Esophagus muscularis mucosa (tissue), 4 donors: ENCODE measurements around a stretch of chr12.

DNA sequence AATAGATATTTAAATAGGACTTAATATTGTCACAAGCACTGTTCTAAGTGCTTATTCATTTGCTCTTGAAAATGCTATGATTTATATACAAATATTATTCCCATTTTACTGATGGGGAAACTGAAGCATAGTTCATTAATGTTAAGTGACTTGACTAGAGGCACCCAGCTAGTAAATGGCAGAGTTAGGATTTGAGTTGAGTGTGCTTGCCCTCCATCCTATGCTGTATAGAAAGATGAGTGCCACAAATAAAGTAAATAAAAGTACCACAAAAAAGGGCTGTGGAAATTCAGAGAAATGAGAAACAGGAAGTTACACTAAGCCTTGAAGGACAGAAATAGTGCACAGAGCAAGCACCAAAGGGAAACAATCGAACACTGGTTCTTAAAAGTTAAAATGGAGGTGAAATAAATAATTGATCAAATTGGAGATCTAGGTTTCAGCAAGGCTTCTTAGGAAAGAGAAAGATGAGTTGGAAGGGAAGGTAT lies 2.8 kb downstream of the C12orf40 start:
- PRO-cap = no peak
- RAMPAGE, long total RNA, 4 experiments = no peak in any of the 4 experiments

DNA sequence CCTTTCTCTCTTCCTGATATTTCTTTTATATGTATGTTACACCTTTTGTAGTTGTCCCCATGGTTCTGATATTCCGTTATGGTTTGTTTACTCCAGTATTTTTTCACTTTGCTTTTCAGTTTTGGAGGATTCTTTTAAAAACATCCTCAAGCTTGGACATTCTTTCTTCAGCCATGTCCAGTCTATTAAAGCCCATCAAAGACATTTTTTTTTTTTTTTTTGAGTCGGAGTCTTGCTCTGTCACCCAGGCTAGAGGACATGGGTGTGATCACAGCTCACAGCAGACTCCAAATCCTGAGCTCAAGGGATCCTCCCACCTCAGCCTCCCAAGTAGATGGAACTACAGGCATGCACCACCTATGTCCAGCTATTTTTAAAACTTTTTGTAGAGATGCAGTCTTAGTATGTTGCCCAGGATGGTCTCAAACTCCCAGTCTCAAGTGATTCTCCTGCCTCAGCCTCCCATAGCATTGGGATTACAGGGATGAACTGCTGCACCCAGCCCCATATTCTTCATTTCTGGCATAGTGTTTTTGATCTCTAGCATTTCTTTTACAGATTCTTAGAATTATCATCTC lies 31.8 kb downstream of the SLC2A13 start:
- PRO-cap = no peak
- RAMPAGE, long total RNA, 4 experiments = no peak in any of the 4 experiments

- PRO-cap = no peak
- RAMPAGE, long total RNA, 4 experiments = no peak in any of the 4 experiments
Measured at GRCh38 chr12:40137091-40137627, 31.3 kb upstream of the SLC2A13 start.

- PRO-cap = unidirectional peak, plus-strand start at chr12:40223884
- RAMPAGE, long total RNA, 4 experiments = no peak in any of the 4 experiments
Measured at GRCh38 chr12:40223429-40223973, 1.3 kb upstream of the LRRK2 start.

DNA sequence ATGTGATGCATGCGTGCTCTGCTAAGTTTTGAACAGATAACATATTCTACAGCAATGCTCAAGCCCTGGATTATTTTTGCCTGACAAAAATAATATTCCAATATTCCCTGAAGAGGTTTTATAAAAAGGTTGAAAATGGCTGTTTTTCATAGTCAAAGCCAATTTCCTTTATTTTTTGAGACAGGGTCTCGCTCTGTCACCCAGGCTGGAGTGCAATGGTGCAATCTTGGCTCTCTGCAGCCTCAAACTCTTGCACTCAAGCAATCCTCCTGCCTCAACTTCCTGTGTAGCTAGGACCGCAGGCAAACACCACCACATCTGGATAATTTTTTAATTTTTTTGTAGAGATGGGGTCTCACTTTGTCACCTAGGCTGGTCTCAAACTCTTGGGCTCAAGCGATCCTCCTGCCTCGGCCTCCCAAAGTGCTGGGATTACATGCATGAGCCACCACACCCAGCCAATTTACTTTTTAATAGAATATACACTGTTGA lies 62.3 kb downstream of the GXYLT1 start:
- PRO-cap = no peak
- RAMPAGE, long total RNA, 4 experiments = no peak in any of the 4 experiments

GRCh38 chr12:42084282-42084986 lies 60.2 kb downstream of the GXYLT1 start:
- PRO-cap = no peak
- RAMPAGE, long total RNA, 4 experiments = no peak in any of the 4 experiments

DNA sequence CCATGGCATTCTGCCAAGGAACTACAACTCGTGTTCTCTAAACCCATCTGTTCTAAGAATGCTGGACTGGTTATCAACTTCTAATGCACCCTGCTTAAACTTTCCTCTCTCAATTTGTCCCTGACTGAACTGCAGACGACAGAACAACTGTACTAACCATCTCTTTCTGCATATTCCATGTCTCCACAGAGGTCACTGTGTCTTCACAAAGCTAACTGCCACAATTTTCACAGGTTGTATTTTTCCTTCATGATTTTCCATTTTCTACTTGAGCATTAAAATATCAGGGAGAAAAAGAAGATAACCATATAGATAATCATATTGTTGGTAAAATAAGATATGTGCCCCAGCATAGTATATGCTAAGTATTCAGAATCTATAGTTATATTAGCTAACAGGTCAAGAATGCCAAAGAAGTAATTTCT lies 58.5 kb downstream of the GXYLT1 start:
- PRO-cap = no peak
- RAMPAGE, long total RNA, 4 experiments = no peak in any of the 4 experiments

DNA sequence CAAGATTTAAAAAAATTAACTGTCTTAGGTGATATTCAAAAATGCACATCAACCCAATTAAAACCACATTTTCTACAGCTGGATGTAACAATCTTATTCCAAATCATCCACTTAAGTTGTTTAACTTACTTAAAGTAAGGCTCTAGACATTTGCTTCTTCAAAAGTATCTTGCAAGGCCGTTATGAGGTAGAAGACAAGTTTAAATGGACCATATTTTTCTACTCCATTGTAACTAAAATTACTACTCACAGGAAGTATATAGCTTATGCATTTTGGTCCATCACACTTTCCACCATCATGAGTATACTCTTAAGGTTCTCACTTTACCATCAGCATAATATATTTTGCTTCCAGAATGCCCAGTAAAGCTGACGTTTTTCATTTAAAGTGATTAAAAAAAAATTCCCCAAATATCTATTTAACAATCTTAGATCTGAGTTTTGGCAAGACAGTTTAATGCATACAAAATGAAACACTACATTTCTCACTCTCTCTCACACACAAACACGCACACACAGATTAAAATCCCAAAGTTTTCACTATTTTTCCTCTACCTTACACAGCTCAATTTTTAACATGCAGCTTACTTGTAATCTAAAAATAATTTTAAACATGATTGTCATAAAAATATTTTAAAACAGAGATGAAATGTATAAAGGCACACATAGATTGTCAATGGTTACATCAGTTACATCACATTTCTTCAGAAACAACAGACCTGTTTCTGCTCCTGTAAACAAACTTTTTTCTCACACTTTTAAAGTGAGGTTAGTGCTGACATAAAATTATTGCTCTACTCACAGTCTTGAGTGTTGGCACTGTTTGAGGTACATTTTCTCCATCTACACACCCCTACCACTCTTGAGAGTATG lies 57.8 kb downstream of the GXYLT1 start:
- PRO-cap = no peak
- RAMPAGE, long total RNA, 4 experiments = no peak in any of the 4 experiments

DNA sequence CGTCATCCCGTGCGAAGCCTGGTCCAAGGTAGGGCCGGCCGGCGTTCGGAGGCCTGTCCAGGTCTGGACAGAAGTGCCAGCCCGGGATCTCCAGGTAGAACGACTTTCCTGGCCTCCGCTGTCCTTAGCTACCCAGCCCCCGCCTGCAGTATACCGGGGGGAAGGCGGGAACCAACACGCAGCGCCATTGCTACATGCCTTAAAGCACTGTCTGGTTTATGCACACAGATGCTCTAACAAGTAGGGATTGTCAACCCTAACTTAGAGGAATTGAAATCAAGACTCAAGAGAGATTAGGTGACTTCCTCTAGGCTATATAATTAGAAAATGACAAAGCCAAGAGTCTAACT lies 561 bp upstream of the YAF2 start:
- PRO-cap = no peak
- RAMPAGE, long total RNA, 4 experiments = no peak in any of the 4 experiments

DNA sequence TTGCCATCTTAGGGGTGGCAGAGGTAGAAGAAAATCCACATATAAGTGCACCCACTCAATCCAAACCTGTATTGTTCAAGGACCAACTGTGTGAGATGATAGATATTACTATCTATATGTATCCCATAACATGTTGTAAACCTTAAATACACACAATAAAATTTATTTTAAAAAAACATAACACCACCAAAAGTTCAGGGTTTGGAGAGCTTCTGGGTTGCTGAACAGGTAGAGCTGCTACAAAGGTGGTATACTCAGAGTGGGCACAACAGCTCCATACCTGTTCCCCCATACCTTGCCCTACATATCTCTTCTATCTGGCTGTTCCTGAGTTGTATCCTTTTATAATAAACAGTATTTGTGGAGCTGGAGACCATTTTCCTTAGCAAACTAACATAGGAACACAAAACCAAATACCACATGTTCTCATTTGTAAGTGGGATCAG lies 107.8 kb downstream of the PPHLN1 start:
- PRO-cap = no peak
- RAMPAGE, long total RNA, 4 experiments = no peak in any of the 4 experiments

DNA sequence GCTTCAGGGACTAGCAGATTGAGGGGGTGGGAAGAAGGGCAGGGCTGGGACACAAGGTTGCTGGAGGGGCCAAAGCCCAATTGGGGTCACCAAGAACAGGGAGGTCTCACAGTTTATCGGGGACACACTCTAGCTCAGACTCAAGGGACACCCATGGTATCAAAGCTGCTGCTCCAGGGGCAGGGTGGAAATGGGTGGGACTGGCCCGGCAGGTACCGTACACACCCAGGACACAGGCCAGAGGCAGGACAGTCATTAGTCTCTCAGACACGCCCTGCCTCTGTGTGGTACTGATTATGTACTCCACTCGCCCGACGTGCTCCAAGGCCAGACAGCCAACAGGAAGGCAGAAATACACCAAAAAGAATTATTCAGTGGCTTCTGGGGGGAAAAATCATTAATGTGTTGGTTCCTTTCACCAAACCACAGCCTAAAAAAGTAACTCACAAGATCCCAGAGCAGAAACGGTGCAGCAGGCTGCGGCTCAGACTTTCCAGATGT lies 41.1 kb downstream of the NELL2 start:
- PRO-cap = no peak
- RAMPAGE, long total RNA, 4 experiments = no peak in any of the 4 experiments

DNA sequence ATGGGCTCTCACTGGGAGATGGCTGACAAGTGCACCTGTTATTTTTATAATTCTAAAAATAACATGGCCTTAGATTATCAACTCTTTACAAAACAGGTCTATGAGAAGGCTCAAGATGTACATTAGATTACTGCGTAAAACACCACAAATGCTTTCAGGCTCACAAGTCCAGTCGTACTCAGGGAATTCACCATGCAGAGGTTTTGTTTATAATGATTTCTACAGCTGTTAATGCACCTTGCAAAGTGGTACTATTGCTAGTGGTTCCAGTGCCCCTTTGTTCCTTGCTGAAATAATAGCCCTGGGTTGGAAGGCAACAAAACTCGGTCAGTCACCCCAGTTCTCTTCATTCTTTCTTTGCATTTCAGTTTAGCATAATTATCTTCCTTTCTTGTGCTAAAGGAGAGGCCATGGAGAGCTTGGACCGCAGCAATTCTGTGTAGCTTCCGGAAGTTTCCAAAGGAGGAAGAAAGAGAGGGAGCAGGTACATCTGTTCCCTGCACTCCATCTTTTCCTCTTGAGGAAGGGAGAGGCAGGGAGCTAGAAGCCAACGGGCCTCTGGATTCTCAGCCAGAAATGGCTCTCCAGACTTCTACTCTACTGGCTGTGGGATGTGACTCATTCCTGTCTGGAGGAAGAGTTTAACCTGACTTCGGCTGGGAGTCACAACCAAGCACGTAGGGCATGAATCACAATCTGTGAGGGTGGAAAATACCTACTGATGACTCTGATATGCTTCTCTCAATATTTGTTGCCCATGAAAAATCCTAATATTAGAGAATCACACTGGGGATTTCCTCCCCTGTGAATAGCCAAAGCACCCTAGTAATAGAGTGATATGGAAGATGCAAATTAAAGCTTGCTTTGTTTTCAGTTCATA lies 16.8 kb downstream of the ANO6 start:
- PRO-cap = bidirectional peak, plus-strand start at position 688 of the sequence, minus-strand start at position 519 of the sequence
- RAMPAGE, long total RNA, 4 experiments = no peak in any of the 4 experiments

DNA sequence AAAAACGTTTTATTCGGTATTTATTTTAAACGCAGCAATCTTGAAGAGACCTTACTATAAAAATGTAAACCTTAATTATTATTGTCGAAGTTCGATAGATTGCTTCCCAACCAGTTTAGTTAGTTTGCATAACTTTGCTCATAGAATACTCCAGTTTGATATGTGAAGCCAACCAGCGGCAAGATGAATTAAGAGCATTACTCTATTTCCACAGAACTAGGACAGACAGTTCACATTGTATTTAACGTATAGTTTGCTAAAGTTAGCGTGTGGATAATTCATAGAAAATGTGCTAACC lies 1.3 kb upstream of the ARID2 start:
- PRO-cap = no peak
- RAMPAGE, long total RNA, 4 experiments = no peak in any of the 4 experiments

DNA sequence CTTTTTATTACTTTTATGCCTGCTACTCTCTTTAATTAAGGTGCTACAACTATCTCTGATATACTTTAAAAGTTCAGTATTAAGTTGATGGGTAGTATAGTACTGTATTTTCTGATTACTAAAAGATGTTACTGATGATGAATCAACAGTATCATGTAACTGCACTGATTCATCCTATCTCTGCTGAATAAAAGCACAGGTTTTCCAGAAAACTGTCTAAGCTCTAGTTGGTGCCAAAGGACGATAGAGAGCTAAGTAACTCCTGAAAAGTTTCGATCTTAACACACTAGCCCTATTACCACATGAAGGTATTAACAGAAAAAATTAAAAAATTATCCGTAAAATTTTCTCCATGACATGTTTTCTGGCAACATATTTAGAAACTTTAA lies 2.1 kb downstream of the SCAF11 start:
- PRO-cap = unidirectional peak, plus-strand start at position 219 of the sequence
- RAMPAGE, long total RNA, 4 experiments = no peak in any of the 4 experiments

DNA sequence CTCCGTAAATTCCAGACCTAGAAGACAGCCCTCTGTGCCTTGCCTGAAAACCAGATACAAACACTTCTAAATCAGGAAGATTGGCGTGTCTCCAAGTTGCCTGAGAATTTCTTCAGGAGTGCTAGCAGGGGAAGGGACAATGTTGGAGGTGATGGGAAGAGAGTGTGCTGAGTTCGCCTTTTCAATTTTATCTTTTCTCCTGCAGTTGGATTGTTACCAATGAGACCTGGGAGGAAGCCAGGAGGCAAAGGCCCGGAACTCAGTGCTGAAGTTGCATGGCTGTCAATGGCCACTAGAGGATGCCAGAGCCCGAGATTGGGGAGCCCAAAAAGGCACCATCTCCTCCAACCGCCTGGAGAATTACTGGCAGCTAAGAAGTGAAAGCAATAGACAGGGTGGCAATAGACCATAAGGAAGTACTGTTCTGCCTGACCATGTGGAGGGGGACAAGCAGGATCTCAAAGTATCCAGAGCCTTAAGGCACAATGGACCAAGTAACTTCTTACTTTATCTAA lies 81.7 kb upstream of the SCAF11 start:
- PRO-cap = no peak
- RAMPAGE, long total RNA, 4 experiments = no peak in any of the 4 experiments

- PRO-cap = no peak
- RAMPAGE, long total RNA, 4 experiments = no peak in any of the 4 experiments
Measured at GRCh38 chr12:46187505-46188129, 81.2 kb downstream of the SLC38A1 start.

- PRO-cap = no peak
- RAMPAGE, long total RNA, 4 experiments = no peak in any of the 4 experiments
Measured at GRCh38 chr12:46195191-46195742, 73.6 kb downstream of the SLC38A1 start.

GRCh38 chr12:46214591-46215037 lies 54.2 kb downstream of the SLC38A1 start:
- PRO-cap = no peak
- RAMPAGE, long total RNA, 4 experiments = no peak in any of the 4 experiments

- PRO-cap = no peak
- RAMPAGE, long total RNA, 4 experiments = no peak in any of the 4 experiments
Measured at GRCh38 chr12:46234013-46234523, 34.8 kb downstream of the SLC38A1 start.

DNA sequence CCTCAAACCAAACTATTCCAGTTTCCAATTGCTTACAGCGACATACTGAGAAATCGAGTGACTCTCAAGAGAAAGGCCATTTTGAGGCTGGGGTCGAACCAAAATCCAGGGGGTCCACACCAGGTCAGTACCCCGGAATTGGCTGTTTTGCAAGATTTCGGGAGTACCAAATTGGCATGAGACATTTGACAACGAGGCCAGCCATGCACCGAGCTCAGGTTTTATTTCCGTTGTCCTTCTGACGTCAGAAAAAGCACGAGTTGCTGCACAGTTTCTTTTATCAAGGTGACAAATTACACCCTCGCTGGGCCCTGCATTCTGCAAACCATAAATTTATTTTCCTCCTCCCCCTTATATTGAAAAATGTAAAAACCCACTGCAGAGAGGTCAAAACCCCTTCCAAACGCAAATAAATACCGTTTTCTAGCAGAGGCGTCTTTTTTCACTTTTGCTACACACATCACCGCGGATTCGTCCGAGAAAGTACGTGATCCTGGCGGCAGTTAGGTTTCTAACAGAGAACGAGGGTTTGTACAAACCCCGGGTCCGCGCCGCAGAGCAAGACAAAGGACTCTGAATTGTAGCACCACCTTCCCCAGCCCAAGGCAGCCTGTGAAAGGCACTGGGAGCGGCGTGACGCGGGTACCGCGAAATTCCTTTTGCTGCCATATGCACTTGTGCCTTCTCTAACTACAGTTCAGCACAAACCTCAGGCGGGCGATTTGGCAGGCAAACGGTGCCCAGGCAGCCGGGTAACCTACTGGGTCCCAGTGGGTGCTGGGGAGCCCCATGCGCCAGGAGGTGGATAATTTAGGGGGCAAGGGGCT lies 1.8 kb downstream of the SLC38A1 start:
- PRO-cap = bidirectional peak, plus-strand start at position 703 of the sequence, minus-strand start at position 575 of the sequence
- RAMPAGE, long total RNA, 4 experiments = start-site peak on the minus strand in 1 of 4 experiments, centred at position 559 of the sequence, 88 reads per replicate